M059J (cell line): ENCODE measurements around the genes RASL11B, PAICS and REST.

DNA sequence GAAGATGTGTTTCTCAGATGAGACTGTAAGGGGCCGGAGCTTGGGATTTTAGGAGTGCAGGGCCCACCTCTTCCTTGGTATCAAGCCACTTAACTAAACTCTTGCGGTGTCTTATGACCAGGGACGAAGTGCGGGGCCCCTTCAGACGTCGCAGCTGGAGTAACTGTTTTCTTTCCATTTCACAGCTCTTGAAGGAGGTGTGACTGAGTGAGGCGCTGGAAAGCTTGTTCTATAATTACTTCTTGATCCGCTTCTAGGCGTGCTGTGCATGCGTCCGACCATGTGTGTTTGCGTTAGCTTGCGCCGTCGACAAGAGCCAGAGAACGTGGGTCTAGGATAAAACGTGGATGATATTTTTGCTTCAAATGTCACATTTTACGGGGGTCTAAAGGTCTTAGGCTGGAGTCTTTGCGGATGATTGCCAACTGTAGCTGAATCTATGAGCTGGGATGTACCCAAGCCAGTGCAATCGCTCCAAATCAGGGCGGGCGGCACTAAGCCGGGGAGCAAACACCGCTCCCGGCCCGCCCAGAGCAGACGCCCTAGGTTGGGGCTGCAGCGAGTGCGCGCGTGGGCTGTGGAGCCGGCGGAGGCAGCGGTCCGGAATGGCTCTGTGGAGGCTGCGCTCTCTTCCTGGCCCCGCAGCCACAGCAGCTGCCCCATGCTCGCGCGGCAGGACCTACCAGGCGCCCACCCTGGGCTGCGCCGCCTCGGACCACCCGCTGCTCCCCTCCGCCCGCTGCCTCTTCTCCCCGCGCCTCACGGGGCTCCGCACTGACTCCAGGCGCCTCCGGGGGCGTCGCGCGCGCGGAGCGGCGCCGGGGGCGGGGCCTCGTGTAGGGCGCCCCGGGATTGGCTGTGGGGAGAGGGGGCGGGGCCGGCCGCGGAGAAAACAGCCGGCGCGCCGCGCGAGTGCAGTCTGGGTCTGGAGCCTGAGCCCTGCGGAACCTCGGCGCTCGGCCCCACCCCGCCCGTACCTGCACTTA lies at the start of gene RASL11B:
Gene RASL11B, plus strand, starts transcription at position 917 of the 986 bp plus-strand sequence.
- RAMPAGE, long total RNA: no peak

GRCh38 chr4:52899650-52900195 lies 37.6 kb downstream of the RASL11B start:
- RAMPAGE, long total RNA: no peak

DNA sequence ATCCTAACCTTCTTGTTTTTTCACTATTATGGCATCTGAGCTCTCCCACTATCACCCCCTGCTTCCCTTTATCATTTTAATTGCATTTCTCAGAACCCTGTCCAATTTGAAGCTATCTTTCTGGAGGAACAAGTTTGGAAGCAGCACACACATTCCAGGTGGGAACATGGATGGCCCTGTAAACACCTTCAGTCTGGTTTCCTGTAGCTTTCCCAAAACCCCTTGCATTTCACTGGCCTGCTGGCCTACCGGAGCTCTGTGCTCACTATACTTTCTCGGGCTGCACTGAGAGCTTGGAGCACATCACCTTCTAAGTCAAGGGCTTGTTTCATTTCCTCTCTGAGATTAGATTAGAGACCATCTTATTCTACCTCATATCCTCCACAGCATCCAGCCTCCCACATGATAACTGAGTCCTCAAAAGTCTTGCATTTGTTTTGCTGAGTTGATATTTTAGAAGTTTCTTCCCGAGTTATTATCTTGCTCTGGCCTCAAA lies 147.6 kb downstream of the RASL11B start:
- RAMPAGE, long total RNA: no peak

GRCh38 chr4:53459125-53459899 lies 81.9 kb downstream of the FIP1L1 start:
- RAMPAGE, long total RNA: no peak

DNA sequence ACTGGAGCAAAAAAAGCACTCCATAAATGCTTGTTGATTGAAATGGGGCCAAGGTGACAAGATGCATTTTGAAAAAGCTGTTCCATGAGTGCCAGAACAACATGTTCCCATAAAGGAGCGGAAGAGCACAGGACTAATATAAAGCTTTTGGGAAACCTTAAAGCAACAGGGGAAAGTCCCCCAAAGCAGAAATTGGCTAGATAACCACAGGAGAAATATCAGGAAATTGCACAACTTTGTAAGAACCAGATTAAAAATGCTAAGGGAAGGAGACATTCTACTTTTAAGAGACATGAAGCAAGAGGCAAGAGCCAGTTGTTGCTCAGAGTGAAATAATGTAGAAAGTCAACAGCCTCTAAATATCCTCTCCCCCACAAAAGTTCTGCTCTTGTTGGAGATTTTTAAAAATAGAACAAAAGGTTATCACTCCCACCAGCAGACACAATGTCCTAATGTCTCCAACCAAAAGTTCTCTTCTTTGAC lies 85.1 kb upstream of the LNX1 start:
- RAMPAGE, long total RNA: no peak

GRCh38 chr4:54026732-54027345 lies 37.6 kb downstream of the CHIC2 start:
- RAMPAGE, long total RNA: no peak

DNA sequence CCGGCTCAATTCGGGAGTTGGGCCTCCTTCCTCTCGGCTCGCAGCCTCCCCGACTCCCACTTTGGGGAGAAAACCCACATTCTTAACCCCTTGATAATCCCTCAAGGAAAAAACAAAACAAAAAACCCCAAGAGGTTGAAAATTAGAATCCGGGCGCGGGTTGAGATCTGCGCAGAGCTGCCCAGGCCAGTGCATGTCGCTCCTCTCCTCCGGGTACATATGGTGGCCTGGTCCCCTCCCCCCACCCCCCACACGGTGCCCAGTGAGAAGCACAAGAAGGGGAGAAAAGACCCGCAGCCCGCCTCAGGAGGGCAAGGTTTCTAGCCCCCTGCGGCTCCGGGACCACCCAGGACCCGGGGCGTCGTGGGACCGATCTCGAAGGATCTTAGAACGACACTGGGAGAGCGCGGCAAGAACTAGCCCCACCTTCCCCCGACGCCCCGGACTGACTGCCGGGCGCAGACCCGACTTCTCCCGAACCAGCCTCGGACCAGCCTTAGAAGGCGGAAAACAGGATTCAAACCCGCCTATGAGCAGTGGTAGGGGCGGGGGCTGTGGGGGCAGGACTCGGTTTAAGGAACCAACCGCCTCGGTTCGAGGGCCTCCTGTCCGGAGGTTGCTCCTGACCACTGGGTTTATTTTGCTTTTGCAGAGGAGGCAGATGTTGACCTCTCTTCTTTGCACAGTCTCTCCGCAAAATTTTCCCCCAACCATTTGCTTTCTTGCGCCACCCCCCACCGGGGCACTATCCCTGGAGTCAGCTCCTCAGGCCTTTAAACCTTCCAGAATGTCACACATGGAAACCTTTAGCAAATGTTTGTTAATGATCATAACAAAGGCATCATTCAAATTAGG lies 2.4 kb upstream of the PDGFRA start:
- RAMPAGE, long total RNA: no peak

DNA sequence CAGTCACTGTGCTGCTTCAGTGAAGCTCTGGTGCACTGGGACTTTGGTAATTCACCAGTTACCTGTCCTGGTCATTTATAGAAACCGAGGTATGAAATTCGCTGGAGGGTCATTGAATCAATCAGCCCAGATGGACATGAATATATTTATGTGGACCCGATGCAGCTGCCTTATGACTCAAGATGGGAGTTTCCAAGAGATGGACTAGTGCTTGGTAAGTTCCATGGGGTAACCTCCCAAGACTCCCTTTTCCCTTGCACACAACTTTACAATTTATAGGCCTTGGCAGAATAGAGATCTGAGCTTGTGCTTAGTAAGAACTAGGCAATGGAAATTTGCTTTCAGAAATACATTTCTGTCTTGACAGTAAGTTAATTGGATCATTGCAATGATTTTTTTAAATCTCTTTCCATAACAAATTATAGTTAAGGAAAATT lies 45.7 kb downstream of the PDGFRA start:
- RAMPAGE, long total RNA: no peak

DNA sequence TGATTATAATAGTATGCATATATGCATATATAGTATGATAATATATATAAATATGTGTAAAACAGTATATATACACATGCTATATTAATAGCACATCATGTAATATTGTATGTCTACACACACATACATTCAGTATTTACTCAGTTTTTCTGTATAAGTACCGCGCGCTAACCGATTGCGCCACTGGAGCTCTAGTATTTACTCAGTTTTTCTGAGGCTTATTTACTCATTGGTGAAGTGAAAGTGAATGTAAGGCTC lies 125.6 kb downstream of the KIT start:
- RAMPAGE, long total RNA: no peak

DNA sequence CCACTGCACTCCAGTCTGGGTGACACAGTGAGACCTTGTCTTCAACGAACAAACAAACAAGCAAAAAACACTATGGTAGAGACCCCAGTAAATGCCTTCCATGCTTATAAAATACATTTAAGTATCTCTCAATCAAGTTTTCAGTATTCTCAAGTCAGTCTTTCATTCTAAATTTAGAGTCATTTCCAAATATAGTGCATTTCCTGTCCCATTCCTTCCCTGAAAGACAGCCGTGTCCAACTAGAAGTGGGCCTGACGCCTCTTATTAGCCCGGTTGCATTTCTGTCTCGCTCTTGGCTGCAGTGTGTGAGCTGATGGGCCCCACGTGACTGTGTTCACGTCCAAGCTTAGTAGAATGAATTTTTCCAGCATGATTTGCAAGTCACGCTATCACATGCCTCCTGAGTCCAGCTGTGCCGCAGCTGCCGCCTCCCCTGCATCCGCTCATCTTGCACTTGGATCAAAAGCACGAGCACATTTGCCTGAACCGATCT lies 126.2 kb downstream of the KIT start:
- RAMPAGE, long total RNA: no peak

- RAMPAGE, long total RNA: no peak
These were observed 125.1 kb downstream of the KDR start for GRCh38 chr4:55000178-55000734.

DNA sequence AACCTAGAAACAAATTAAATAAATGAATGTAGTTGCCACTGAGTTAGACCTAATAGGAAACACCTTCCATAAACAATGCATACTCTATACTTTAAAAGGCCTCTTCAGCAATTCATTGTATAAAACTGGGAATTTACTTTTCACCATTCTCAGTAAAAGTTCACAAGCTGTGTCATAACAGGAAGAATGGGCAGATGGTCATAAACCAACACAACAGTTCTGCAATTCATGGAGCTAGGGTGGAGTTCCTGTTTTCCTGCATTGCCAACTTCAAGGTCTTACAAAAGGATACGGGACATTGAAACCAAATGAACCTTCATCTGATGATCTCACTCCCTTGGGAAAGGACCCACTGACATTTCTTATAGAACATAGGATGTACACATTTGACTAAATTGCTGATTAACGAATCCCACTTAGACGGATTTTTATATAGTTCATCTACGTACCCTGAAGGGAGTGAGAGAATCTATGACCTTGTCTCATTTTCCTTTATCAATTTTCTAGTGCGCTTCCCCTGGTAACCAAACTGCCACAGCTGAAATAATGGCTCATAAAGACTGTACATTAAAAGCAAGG lies 4.1 kb downstream of the KDR start:
- RAMPAGE, long total RNA: no peak

DNA sequence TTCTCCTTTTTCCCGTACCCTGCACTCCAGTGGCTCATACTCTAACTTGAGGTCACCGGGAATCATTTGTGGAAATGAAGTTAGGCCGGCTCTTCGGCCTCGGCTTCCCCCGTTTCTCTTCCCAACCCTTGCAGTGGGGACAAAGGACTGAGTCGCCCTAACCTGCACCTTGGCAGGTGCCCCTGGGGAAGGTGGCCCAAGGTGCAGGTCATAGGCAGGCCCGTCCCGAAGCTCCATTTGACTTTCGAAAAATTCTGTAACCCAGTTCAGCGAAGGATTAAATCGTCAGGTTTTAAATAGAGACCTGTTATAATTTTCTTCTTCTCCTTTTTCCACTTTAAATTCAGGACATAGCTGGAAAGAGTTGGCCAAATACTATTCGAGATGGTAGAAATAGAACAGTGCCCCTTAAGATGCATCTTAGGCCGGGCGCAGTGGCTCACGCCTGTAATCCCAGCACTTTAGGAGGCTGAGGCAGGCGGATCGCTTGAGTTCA lies 930 bp downstream of the SRD5A3 start:
- RAMPAGE, long total RNA: no peak

GRCh38 chr4:55386014-55386610 lies 9.6 kb upstream of the TMEM165 start:
- RAMPAGE, long total RNA: no peak

- RAMPAGE, long total RNA: no peak
These were observed 38.1 kb downstream of the TMEM165 start for GRCh38 chr4:55433611-55434462.

DNA sequence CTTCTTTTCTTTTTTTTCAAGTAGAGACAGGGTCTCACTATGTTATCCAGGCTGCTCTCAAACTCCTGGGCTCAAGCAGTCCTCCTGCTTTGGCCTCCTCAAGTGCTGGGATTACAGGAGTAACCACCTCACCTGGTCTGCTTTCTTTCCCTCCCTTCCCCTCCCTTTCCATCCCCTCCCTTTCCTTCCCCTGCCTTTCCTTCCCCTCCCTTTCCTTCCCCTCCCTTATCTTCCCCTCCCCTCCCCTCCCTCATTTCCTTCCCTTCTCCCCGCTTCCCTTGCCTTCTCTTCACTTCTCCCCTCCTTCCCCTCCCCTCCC lies 169.1 kb downstream of the AASDH start:
- RAMPAGE, long total RNA: no peak

DNA sequence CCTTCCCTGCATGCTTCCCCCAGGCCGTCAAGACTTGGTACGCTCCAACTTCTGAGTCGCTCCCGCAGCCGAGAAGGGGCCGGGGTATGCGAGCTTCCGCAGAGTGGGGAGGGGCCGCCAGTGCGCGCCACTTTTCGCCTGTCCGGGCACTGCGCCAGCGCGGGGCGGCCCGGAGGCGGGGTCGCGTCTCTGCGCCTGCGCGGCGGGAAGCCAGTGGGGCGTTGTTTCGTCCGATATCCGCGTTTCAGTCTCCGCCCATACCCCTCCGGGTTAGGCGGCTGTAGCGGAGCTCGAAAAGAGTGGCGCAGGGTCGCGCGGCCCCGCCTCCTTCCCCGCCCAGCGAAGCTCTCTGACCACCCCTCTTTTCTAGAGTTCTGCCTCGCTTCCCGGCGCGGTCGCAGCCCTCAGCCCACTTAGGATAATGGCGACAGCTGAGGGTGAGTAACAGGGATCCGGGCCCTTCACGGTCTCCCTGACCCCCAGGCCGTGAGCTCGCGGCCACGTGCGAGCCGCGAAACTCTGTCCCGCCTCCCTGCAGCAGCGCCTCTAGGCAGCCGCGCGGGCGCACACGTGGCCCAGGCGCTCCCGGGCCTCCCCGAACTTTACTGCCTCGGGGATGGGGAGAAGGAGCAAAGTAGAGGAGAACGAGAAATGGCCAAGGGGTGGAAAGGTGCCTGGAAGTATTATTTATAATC lies at the start of gene PAICS:
Gene PAICS, plus strand, starts transcription at position 369 of the 695 bp plus-strand sequence.
- RAMPAGE, long total RNA: no peak

GRCh38 chr4:56757302-56758685 lies 63.7 kb downstream of the SPINK2 start:
- RAMPAGE, long total RNA: no peak

DNA sequence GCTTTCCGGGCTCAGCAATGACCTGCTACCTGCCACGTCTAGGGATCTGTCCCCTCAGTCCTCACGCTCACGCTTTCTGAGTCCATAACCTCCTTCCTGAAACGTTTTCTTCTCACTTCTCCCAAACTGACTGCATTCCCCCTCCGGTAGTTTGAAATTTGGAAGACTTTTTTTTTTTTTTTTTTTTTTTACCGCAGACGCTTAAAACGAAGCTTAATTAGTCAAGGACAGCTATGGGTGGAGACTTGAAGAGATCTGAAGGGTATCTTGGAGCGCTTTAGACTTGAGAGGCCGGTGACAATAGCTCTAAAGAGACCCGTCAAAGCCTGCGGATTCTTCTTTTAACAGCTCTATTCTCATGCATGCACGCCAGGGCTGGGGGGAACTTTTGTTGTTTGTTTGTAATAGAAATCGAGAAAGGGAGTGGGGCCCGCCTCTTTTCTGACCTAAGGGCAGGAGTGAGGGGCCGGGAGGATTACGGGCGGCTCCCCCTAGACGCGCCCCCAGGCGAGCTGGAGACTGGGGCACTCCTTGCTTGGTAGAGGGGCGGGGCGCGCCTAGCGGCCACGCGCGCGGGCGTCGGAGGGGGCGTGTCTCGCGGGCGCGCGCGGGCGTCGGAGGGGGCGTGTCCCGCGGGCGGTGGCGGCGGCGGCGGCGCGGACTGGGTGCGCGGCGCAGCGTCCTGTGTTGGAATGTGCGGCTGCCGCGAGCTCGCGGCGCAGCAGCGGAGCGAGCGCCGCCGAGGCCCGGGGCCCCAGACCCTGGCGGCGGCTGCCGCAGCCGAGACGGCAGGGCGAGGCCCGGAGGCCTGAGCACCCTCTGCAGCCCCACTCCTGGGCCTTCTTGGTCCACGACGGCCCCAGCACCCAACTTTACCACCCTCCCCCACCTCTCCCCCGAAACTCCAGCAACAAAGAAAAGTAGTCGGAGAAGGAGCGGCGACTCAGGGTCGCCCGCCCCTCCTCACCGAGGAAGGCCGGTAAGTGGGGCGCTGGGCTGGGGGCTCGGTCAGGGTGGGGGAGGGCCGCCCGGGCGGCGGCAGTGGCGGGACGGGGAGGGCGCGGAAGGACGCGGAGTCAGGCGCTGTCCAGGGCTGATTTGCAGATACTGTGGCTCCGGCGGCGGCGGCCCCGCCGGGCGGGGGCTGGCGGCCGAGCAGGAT lies at the start of gene REST:
Gene REST, plus strand, starts transcription at position 666 of the 1,162 bp plus-strand sequence.
- RAMPAGE, long total RNA: no peak

DNA sequence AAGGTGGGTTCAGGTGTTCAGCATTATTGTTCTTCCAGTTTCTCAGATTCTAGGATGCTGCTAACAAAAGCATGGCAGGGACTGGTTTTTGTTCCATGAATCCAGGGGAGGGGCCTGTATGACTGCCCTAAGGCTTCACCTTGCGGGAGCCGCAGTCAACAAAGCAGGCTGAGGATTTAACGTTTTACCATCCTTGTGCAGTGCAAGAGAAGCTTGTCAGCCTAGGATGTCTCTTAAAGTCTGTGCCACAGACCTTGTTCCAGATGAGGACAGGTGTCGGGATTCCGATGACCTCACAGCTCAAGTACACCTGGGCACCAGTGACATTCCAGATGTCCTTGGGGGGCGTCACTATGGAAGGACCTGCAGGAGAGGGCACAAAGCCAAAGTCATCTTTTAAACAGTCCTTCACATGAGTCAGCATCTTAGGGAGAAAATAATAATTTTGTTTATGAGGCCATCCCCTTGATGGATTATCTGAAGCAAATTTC lies 61.9 kb downstream of the POLR2B start:
- RAMPAGE, long total RNA: no peak